Myometrial cell (primary cell): ENCODE measurements around the genes FAM228A and ITSN2.

GRCh38 chr2:23404434-23404798 lies 19.4 kb downstream of the KLHL29 start:
- RAMPAGE, long total RNA, result no peak

DNA sequence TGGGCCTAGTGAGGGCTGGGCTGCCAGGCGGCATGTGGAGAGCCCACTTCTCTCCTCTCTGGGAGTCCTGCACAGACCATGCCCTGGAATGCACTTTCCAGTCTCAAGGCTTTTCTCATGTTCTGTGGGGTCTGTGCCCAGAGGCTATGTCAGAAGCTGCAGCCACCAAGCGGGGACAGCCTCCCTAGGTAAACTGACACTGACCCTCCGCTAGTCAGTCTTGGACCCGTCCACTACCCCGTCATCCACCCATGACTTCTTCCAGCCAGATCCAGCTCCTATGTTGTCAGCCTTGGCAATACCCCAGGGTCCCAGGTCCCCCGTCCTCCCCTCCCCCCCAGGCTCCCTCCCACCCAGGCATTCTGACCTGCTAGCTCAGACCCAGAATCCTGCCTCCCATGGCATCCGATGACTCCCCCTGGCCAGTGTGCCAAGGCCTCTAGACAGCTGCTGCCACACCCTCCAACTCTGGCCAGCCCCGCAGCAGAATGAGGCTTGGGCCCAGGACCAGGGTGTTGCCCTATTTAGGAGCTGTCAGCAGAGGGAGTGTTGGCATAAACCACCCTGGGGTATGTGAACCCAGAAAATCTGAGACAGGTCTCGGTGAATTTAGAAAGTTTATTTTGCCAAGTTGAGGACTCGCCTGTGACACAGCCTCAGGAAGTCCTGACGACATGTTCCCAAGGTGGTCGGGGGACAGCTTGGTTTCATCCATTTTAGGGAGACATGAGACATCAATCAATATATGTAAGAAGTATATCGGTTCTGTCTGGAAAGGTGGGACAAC lies 134.2 kb downstream of the KLHL29 start:
- RAMPAGE, long total RNA, result no peak

- RAMPAGE, long total RNA, result no peak
Measured at GRCh38 chr2:23584094-23584749, 199.2 kb downstream of the KLHL29 start.

DNA sequence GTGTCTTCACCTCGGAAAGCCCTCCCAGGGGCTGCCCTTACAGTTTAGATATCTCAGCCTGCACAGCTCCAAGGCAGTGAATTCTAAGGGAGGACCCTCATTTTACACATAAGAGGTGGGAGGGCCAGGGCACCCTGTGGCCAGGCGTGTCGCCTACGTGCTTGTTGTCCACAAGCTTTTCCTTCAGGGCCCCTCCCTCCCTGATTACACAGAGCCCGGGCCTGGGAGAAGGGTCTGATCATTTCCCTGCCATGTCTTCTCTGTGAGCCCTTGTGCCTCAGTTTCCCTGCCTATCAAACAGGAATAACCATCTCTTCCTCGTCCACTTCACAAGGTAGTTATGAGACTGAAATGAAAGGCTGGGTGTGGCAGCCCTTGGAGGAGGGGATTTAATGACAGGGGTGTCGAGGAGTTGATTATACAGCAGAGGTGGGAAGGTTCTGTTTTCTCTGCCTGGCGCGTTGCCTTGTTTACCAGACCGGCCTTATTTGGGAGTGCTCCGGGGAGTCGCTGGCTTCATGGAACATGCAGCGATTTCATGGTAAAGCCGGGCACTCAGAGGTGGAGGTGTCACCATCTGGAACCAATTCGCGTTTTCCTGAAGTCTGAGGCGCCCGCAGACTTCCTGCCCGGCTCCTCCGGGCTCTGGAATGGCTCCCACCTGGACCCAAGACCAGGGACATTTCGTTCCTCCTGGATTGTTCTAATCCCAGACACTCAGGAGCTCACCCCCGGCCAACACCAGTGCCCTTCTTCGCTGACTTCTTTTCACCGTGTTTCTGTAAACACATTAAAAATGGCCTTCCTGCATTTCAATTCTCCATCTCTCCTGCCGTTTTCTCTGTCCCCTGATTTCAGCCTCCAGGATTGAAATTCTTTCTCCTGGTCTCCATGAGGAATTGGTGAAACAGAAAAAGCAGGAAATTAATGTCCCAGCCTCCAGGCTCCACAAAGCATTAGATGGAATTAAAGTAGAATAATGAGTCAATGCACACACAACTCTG lies 209.0 kb downstream of the KLHL29 start:
- RAMPAGE, long total RNA, result no peak

GRCh38 chr2:23658362-23659008 lies 268.4 kb downstream of the ATAD2B start:
- RAMPAGE, long total RNA, result no peak

DNA sequence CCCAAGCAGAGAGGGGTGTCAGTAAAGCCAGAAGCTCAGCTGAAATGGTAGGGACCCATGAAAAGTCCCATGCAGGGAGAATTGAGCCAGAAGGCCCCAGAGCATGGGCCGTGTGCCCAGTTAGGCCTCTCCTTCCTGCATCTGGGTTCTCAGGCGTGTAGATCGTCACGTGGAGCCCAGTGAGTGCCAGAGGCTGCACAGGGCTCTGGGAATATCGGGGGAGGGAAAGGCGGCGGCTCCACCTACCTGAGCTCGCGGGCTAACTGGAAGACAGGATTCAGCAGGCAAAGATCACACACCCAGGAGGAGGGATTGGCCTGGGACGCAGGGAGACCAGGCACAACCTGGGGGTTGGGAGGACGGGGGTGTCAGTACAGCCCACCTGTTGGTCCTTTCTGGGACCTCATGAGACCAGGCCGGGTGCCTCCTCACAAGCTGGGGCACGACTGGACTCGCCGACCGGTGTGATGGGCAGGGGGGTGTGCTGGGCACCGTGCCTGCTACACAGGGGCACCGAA lies 256.9 kb downstream of the ATAD2B start:
- RAMPAGE, long total RNA, result no peak

DNA sequence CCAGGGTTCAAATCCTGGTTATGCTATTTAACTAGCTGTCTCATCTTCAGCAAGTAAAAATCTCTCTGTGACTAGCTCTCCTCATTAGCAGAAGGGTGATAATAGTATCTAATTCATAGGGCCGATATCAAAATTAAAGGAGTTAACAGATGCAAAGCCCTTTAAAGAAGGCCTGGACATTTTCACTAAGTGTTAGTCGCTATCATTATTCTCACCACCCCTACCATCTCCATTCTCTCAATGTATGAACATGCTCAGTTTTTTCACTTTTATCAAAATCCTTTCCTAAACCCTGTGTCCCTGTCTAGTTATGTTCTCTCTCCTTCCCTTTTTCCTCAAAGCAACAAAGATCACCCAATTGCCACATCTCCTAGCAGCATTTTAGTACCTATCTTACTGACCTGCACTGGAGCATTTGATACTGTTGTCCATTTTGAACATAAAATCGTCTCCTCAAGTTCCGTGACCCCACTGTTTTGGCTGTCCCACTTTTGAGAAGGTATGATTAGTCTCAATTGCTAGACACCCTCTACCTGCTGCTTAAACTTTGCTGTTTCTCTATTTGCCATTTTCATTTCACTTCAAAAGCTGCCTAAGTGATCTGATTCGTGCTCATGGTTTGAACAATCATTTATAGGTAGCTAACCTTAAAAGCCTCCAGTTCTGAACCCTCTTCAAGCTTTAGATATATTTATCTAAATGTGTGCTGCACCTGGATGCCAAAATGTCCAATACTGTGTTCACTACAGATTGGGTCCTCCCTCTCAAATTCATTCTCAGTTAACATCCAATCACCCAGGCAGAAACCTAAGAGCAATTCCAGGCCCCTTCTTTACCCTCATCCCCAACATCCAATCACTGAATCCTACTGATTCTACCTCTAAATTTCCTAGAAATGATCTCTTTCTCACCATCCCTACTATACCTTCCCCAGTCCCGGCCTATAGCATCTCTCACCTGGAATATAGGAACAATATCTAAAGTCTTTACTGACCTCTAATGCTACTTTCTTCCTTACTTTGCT lies 193.7 kb downstream of the ATAD2B start:
- RAMPAGE, long total RNA, result no peak

GRCh38 chr2:24077121-24077245 lies 857 bp upstream of the SF3B6 start:
- RAMPAGE, long total RNA, result no peak

DNA sequence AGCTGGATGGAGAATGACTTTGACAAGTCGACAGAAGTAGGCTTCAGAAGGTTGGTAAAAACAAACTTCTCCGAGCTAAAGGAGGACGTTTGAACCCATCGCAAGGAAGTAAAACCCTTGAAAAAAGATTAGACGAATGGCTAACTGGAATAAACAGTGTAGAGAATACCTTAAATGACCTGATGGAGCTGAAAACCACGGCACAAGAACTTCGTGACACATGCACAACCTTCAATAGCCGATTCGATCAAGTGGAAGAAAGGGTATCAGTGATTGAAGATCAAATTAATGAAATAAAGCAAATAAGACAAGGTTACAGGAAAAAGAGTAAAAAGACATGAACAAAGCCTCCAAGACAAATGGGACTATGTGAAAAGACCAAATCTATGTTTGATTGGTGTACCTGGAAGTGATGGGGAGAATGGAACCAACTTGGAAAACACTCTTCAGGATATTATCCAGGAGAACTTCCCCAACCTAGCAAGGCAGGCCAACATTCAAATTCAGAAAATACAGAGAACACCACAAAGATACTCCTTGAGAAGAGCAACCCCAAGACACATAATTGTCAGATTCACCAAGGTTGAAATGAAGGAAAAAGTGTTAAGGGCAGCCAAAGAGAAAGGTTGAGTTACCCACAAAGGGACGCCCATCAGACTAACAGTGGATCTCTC lies 11.8 kb upstream of the TP53I3 start:
- RAMPAGE, long total RNA, result no peak

DNA sequence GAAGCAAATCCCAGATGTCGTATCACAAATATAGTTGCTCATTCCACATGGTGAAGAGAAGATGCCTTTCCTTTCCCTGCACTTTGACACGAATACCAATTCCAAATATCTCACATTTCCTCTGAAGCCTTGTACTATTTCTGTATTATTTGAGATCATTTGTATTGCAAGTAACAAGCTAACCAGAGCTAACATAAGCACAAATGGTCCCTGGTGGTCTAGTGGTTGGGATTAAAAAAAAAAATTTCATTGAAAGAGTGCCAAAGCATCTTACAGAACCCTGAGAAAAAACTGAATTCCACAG lies 3.7 kb upstream of the FAM228A start:
- RAMPAGE, long total RNA, result no peak

DNA sequence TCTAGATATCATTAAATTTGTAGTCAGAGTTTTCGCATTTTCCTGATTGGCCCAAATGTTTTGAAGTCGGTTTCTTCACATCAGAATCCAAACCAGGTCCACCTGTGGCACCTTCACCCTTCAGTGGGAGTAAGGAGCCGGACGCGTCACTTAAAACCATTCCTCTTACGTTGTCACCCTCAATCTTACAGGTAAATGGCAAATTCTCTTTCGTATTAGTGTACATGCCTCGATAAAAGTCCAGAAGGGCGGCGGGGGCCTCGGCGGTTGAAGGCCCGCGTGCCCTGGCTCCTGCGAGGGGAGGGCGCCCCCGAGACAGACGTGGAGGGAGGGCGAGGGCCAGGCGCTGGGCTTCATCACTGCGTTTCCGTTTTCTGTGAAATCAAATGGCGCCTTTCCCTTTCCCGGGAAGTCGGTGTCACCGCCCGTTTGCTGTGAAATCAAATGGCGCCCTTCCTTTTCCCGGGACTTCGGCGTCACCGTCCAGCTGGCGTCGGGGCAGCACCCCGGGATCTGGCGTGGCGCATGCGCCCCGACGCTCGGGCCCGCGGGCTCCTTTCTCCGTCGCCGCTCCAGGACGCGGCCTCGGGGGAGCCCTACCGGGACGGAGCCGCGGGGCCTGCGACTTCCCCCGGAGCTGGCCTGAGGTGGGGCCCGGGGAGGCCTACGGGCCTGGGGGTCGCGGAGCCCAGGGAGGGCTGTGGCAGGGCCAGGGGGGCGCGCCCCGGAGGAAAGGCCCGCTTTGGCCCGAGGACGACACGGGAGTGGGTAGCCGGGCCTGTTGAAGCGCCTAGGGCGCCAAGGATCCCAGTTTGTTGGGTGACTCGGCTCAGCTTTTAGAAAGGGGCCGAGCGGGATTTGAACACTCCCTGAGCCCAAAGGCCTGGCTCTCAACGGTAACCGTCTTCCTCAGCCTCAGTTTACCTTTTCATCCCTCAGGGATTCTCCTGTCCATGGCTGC lies at the start of gene FAM228A:
FAM228A (plus strand) TSS at position 526 of the 961 bp plus-strand sequence.
- RAMPAGE, long total RNA, result no peak

- RAMPAGE, long total RNA, result no peak
Measured at GRCh38 chr2:24258426-24259109, 83.7 kb downstream of the FAM228A start.

- RAMPAGE, long total RNA, result no peak
Measured at GRCh38 chr2:24264543-24265130, 89.8 kb downstream of the FAM228A start.

DNA sequence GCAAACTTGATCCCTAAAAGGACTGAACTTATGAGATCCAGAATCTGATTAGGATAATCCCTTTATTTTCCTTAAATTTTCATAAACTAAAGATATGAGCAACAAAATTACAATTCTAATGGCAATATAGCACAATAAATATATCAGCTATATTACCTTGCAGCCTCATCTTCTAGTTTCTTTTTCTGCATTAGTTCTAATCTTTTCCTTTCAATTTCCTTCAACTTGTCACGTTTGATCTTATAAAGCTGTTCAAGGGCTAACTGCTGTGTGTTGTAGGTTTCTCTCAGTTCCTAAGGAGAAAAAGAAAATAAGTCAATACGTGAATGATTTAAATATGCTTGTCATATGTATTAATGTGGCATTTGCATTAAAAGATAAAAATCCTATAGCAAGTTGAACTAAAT lies 84.8 kb downstream of the ITSN2 start:
- RAMPAGE, long total RNA, result no peak

DNA sequence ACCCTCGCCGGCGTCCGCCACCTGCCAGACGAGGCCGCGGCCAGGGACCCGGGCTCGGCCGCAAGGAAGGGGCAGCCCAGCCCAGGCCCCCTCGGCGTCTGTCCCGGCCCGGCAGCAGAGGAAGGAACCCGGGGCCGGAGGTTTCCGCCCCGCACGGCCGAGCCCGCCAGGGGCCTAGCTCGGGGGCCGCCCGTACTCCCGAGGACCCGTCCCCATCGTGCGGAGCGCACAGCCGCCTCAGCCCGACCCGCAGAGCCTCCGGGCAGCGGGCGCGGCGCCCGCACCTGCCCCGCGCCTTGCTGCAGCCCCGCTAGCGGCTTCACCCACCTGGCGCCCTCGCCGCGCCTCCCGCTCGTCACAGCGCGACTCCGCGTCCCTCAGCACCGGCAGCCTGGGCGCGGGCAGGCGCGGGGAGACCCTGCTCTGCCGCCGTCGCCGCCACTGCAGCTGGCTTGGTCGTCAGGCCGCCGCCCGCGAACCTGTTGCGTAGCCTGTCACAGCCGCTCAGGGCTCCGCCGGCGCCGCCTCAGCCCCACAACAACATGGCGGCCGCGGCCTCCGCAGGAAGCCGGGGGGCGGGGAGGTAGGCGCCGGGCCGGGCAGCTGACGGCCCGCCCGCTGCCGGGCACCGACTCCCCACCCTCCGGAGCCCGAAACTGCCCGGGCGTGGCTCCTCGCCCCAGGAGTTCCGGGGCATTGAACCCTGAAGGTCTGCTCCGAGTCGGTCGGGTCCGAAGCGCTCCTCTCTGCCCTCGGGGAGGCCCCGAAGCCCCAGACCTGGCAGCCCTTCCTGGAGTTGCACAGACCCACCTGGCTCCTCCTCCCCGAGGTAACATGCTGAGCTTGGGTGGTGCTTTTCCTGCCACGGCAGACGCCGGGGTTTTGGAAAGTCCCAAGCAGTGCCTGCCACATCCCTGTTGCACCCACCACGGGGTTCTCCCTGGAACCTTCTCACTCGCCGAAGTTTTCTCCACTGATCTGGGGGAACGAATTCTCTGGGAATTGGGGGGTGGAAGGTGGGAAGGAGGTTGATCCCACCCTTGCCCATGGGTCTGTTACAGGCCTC lies at the start of gene ITSN2:
ITSN2 (minus strand) TSS at position 560 of the 1,066 bp plus-strand sequence.
- RAMPAGE, long total RNA, result no peak

DNA sequence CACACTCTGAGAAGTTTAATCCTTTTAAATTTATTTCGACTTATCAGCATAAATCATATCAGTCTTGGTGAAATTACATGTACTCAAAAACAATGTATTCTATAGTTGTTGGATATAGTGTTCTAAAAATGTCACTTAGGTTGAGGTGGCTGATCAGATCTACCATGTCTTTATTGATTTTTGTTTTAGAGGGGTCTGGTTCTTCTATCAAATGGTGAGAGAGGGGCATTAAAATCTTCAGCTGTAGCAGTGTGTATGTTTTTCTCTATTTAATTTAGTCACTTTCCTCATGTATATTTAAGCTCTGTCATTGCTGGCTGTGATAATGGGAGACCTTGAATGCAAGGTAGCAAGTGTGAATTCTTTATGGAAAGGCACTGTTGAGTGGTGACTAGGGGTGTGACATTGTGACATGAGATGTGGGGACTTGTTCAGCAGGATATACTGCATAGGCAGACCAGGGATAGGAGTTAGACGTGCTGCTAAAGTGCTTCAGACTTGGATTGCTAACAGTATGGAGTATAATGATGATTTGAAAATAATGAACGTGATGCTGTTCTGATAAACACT lies 134.9 kb downstream of the NCOA1 start:
- RAMPAGE, long total RNA, result no peak

GRCh38 chr2:24720309-24720855 lies 72.8 kb downstream of the PTRHD1 start:
- RAMPAGE, long total RNA, result no peak

DNA sequence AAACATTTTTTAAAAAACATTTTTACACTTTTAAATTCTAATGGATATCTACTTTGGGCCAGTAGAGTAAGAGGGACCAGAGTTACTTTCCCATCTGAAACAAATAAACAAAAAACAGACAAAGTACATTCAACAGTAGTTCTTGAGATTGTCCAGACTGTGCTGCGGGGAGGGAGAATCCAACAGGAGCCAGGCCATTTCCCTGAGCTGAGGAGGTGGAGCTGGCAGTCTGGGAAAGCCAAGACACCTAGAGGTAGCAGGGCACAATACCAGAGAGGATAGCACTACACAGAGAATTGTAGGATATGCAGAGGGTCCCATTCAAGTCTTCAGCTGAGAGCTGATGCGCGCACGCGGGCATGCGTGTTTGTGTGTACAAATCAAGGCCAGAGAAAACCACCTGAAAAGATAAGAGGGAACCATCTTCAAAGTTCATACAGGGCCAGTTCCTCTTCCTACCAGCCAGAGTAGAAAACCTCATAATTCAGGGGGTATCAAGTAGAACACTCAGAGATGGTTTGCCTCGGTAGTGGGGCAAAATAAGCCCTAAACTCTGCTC lies 44.0 kb downstream of the PTRHD1 start:
- RAMPAGE, long total RNA, result no peak

DNA sequence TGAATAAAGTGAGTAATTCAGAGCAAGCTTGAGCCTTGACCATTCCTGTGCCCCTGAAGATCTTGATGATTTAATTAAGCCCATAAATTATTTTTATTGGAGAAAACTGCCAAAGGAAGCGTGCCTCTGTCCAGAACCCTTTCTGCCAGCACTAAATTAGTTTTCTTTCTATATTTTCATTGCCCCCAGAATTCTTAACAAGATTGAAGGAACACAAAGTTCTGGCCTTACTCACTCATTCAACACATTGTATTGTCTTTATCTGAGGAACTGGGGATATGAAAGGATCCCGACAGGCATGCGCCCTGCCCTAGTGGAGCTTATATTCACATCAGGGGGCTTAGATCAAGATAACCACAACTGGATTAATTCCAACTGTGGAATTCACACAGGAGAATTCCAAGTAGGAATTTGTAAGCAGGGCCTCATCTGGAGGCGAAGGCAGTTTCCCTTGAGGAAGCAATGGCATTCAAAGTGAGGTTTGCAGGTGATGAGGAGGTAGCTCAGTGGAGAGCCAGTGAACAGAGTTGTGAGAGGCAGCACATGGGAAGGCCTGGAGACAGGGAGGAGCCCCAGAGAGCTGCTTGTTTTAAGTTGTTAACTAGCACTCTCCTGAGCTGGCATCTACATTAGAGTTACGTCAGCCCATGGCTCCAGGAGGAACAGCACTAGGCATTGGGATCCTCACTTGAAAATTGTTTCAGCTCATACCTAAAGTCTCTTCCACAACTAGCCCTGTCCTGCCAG lies 21.1 kb downstream of the PTRHD1 start:
- RAMPAGE, long total RNA, result no peak

DNA sequence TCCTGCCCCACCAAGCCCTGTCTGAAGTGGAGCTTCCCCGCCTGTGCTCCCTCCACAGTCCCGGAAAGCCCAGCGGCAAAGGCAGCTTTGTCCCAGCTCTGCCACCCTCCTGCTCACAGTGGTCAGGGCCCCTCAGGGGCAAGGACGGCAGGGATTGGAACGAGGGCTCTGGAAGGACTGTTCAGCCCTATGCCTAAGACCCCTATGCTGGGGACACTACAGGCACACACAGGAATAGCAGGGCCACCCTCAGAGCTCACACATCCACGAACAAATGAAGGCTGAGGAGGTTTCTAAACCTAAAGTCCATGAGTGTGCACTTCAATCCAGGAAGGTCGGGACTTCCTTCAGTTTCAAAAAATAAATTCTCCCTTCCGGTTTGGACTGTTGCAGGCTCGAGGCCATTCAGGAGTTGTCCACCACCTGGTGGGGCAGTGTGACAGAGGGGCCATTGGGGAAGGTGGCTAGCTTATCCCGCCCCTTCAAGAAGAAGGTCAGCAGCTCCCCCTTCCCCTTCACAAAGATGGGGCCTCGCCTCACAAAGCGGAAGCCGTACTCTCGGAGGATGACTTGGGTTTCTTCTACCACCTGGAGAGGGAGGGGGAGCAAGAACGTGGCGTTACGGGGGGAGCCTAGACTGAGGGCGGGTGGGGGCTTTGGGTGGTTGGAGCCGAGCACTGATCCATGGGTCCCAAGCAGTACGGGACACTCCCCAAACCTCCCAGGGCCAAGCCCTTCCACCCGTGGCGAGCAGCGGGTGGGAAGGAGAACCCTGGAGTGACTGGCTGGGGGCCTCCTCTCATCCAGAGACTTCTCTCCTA lies 26.5 kb downstream of the CENPO start:
- RAMPAGE, long total RNA, result no peak